A375 (cell line): ENCODE measurements around the genes SDHC and CFAP126.

DNA sequence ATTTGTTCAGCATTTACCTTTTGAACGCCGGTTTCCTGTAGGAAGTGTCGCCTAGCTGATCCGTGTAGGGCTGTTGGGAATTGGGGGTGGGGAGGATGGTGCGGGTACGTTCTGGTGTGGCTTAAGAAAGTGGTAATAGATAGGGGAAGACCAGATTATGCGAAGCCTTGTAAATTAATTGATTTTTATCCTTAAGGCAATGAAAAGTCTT is 628 bp upstream of the DEDD start:
- RAMPAGE, long total RNA = no peak

- RAMPAGE, long total RNA = no peak
These were observed 2.5 kb upstream of the PPOX start for GRCh38 chr1:161163700-161164204.

DNA sequence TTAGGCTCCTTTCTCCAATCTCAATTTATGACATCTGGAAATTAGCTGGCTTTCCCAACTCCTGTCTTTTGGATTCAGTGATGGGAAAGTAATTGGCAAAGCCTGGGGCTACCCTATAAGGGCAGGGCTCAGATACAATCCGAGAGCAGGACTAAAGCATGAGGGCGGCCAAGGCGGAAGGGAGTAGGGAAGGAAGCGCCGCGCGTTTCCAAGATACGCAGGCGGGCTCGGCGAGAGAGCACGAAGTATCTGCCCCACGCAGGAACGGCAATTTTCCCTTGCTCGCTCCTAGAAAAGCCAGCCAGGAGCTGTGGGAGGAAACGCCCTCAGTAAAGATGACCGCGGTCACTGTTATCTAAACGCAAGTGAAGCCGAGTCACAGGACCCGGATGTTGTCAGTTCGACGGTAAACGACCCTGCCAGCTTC is 299 bp upstream of the NDUFS2 start:
- RAMPAGE, long total RNA = no peak

GRCh38 chr1:161314059-161315428 is at the start of gene SDHC:
Gene SDHC, plus strand, starts transcription at chr1:161314381.
- RAMPAGE, long total RNA = no peak

GRCh38 chr1:161351424-161352213 is 16.1 kb downstream of the CFAP126 start:
- RAMPAGE, long total RNA = no peak

GRCh38 chr1:161365561-161366419 is 1.9 kb downstream of the CFAP126 start:
- RAMPAGE, long total RNA = no peak

DNA sequence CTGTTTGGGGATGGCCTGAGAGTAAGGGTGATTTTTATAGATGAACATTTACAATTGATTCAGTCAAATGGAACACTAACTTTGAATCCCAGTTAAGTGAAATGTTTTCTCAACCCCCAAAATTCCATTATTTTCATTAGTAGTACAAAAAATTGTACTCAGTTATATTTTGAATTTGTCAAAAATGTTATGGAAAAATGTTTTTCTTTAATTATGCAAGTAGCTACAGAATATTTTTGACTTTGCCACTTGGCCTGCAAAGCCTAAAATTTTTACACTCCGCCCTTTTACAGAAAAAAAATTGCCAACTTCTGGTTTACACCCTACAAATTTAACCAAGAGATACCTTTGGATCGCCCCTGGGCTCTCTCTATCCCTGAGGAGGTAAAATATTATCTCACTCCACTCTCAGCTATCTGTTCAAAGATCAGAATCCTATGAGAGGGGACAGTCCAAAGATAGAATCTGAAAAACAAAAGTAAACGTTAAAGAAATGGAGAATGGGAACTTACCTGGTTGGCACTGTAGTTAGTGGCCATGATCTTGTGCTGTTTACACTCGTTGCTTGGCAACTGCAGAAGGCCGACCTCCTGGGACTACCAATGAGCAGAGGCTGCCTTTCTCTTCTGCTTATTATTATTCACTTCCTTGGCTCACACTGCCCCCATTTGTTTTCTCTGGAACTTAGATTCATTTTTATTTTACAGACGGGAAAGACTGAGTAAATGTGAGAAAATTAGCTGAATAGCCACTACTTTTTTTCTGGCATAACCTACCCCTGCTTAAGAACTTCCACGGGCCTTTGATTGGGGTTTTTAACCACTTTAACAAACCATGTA is at the start of gene CFAP126:
CFAP126 (minus strand) TSS at position 547 of the 839 bp plus-strand sequence.
- RAMPAGE, long total RNA = no peak

GRCh38 chr1:161389404-161390076 is 21.9 kb upstream of the CFAP126 start:
- RAMPAGE, long total RNA = no peak

DNA sequence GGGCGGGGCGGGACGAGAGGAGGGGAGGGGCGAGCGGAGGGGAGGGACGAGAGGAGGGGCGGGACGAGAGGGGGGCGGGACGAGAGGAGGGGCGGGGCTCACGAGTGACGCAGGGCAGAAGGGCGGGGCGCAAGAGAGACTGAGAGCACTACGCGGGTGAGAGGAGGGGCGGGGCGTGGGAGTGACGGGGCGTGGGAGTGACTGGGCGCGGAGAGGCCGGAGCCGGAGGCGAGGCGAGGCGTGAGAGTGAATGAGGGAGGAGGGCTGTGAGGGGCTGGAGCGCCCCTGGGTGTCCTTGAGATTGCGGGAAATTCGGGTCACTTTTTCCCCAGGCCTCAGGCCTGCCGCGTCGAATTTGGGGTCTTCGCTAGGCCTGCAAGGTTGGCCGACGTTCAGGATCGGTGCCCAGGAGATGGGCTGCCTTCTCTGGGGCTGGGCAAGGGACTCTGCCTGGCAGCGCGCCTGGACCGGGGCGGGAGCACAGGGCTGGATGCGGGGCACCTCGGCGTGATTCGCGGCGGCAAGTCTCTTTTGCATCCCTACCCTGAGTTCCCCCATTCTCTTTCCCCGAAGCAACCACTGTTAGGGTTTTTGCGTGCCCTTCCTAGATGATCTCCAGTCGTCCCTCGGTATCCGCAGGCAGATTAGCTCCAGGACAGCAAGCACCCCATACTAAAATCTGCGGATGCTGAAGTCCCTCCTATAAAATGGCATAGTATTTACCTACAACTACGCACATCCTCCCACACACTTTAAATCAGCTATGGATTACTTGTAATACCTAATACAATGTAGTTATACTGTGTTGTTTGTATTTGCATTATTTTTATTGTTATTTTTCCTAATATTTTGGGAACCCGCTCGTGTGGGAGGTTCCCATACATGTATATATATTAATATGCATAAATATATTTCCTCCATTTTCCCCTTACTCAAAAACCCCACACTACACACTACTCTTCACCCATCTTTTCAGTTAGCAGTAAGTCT is 22.7 kb upstream of the CFAP126 start:
- RAMPAGE, long total RNA = no peak

GRCh38 chr1:161499674-161500112 is 5.6 kb upstream of the FCGR2A start:
- RAMPAGE, long total RNA = no peak

DNA sequence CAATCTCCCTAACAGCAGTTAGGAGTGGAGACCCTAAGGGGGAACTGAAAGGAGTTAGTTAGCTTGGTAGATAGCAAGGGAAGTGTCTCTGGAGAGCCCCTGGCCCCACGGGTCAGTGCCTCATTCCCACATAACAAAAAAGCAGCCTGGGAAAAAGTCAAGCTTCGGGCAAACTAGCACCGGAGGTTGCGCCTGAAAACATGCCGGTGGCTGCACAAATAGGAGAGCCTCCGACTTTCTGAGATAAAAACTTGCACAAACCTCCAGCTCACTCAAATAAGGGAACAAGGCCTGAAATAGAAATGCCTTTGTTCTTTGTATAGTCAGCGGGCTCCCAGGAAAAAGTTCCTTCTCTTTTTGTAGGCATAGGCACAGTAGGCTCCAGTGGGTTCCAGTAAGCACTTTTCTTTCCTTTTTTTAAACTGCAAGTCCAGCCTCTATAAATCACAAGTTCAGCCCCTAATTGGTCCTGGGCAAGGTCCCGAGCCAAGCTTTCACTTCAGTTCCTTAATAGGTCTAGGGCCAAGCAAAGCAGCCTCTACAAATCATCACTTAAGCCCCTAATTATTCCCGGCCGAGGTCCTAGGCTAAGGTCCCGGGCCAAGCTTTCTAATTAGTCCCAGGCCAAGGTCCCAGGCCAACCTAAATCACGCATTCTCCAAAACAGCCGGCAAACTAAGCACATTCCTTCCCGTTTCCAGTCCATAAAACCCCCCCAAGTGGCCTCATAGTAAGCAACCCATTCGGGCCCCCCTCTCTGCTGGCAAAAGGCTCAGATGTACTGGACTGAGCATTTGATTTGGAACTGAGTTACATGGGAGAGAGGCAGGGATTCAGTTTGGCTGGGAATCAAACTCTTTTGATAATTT is 8.5 kb downstream of the HSPA6 start:
- RAMPAGE, long total RNA = no peak

DNA sequence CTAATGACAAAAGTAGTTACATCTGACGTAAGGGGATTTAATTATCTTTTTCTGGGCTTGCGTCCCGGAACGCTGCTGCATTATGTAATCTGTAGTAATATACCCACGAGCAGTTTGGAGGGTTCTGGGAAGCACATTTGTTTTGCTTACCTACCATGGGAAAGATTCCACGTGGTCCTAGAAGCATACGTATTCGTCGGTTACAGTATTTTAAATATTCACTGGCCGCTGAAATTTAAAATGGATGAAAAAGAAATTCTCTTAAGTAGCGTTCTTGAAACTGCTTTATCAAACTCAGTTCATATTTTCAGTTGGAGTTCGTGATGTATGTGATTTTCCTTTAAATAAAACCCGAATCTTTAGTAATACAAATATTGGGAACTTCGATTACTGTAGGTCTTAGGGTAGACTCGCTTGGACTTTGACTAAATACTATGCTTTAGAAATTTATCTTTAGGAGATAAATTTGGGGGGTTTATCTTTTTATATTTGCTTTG is 798 bp upstream of the ATF6 start:
- RAMPAGE, long total RNA = no peak

GRCh38 chr1:161825959-161826535 is 59.9 kb downstream of the ATF6 start:
- RAMPAGE, long total RNA = no peak

- RAMPAGE, long total RNA = no peak
These were observed 67.1 kb downstream of the ATF6 start for GRCh38 chr1:161833217-161833705.

GRCh38 chr1:162081028-162081631 is 11.6 kb downstream of the NOS1AP start:
- RAMPAGE, long total RNA = no peak

DNA sequence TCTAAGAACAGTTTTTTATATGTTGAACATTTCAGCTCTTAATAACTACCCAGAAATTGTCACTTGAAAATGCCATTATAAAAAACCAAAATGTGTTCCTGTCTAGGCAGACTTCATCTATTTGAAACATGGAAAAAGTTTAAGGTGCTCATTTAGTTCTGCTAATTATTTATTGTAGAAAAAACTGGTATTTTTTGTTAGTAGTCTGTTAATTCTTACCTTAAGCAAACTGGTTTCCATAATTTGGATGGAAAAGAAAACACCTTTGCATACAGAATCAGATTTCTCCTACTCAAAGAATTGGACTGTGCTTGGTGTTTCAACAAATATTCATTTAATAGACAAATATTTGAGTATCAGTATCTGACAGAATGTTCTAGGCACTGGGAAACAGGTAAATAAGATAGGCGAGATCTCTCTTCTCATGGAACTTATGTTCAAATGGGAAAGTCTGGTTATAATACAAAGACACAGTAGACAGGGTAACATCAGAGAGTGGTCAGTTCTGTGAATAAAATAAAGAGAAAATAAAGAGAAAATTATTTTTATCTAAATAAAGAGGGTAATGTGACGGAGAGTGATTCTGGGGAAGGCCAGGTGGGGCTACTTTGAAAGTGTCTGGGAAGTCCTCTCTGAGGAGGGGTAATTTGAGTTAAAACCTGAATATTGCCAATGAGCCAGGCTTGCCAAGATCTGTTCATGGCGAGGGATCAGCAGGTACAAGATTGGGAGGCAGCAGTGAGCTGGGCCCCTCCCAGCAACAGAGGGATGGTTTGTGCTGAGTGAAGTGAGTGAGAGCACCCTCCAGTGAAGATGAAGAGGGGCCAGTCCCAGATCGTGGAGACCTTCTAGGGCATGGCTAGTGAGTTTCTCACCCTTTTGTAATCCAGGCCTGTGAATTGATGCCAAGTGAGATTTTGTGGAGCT is 120.0 kb downstream of the NOS1AP start:
- RAMPAGE, long total RNA = no peak

DNA sequence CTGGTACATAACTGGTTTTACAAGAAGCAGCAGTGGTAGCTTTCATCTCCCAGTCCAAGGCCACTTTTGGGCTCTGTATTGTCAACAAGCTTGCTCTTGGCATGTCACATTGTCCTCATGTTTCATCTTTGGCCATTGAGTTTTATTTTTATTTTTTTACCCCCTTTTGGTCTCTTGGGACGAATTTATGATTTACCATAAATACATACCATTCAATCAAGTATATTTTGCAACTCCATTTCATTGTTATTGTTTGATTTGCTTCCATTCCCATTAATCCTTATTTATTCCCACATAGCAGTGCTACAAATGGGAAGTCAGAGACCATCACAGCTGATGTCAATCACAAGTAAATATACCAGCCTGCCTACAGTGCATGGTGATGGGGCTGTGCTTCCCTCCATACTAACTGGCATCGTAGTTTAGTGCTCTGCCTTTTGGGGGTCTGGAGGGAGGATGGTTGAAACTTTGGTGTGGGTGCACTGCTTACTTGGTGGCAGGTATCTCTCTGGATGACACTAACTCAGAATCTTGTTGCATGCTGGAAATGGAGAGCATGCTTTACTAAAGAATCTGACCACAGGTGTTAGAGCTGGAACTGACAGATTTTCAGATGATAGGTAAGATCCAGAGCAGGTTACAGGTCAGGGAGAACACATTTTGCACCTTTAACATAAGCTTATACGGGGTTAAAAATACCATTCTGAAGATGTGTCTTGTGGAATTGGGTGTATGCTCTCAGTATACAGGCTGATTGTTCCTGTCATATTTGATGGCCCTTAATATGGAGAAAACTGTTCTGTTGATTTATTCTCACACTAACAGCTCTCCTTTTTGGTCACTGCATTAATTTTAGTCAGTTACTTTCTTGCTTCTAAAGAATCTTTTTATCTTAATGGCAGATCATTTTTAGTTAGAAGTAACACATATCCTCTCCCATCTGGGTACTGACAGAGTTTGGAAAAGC is 31.2 kb downstream of the UAP1 start:
- RAMPAGE, long total RNA = no peak

DNA sequence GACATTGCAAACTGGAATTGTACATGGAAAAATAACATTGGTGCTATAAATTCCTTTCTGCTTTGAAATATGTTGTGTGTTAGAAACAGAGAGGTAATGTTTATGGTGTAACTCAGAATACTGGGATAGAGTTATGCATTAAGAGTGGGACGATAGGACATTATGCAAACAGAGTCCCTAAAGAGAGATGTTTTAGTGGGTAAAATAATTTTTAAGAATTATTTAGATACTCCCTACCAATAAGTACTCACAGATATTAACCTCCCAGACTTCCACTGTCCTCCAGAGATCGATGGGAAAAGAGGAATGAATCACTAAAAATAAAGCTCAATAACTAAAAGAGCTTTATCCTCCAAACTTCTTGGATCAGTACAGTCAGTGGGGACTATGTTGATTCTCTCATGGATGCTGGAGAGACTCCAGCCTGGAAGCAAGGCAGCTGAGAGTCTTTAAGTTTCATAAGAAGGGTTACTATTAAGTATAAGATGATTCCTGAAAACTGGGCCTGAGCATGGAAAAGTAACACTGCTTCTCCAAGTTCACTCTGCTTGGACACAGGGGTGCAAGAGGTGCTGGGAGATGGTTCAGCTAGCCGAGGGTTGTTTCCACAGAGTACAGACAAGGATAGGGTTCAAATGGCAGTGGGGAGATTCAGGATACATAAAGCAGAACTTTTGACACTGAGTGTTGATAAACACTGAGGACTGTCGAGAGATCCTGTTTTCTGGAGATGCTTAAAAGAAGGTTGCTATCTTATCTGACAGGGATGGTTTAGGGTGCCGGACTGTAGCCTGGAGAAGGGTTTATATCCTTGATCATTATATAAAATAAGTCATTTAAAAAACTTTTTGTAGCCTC is 6.2 kb upstream of the DDR2 start:
- RAMPAGE, long total RNA = no peak

DNA sequence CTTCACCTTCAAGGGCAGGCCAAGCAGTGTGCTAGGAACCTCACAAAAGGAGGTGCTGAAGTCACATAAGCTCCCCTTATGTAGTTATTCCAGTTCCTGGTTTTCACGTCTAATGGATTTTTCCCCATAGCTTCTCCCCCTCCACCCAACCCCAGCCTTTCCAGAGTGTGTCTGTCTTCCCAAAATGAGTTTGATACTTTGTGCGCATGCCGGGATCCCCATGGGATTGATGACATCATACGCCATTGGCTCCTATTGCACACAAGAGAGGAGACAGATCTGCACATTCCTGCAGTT is 71.4 kb downstream of the DDR2 start:
- RAMPAGE, long total RNA = no peak

DNA sequence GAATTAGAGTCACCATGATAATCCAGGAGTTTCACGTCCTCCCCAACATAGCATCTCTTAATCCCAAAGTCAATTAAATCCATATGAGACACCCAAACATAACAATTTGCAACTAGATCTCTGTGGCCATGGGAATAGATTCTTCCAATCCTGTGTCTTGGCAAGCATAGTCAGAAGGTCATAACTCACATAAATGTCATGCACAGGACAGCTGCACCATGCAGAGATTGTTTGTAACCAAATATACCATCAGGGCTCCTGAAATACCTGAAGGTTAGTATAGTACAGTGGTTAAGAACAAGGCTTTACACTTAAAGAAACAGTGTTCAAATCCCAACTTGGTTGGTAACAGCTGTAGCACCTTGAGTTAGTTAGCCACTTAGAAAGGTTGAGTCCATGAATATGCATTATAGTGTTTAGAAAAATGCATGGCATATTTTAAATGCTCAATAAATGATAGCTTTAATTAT is 82.6 kb upstream of the CCDC190 start:
- RAMPAGE, long total RNA = no peak